Epithelial cell of esophagus (primary cell): ENCODE measurements around the genes SMARCAD1, UNC5C and TRMT10A.

DNA sequence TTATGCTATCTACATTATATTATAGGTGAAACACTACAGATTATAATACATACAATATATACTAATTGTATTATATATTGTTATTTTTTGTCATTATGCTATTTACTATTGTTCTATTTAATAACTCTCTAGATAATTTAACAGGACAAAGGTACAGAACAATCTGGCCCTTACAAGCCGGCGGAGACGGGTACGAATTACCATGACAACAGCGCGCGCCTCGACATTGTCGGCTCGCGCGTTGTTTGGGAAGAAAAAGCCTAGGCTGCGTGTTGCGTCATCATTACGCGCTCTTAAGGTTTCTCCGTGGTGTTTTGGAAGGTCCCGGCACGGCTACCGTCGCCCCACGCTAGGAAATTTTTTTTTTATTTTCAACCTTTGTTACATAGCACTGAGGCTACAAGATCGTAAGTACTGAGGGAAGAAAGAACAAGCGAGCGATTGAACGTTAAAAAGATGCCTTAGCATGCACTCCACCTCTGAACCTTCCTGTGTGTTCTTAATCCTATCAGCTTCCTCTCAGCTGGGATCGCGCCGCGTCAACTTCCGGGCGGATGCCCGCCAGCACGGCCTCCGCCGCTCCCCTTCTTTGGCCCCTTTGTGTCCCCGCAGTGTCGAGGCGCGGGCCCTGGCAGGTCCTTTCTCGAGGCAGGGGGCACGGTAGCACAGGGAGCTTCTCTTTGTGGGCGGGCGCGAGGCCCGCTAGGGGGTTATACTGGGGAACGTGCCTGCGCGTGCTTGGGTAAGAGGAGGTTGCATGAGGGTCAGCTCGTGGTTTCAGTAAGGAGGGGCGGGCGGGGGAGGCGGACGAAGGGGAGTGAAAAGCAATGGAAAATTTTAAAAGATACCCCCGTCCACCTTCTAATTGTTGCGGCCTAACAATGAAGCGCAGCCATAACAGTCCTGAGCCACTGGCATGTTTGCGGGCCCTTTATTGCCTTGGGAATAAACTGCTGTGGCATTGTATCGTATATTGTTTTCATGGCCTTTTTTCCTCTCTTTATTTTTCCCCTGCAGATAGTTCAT is at the start of gene SMARCAD1:
Gene SMARCAD1, plus strand, starts transcription at position 537 of the 1,026 bp plus-strand sequence.
- RRBS: no CpG with 5 or more reads among the region's 59 CpGs

GRCh38 chr4:94236759-94237414 is 29.2 kb downstream of the SMARCAD1 start:
- RRBS: no CpG with 5 or more reads among the region's 5 CpGs

GRCh38 chr4:94408560-94409540 is 42.9 kb upstream of the PDLIM5 start:
- RRBS: no CpG with 5 or more reads among the region's 5 CpGs

GRCh38 chr4:94453481-94454162 is 1.9 kb downstream of the PDLIM5 start:
- RRBS: no CpG with 5 or more reads among the region's 7 CpGs

- RRBS: no CpG with 5 or more reads among the region's 3 CpGs
Observed at GRCh38 chr4:94519855-94520498, 68.2 kb downstream of the PDLIM5 start.

DNA sequence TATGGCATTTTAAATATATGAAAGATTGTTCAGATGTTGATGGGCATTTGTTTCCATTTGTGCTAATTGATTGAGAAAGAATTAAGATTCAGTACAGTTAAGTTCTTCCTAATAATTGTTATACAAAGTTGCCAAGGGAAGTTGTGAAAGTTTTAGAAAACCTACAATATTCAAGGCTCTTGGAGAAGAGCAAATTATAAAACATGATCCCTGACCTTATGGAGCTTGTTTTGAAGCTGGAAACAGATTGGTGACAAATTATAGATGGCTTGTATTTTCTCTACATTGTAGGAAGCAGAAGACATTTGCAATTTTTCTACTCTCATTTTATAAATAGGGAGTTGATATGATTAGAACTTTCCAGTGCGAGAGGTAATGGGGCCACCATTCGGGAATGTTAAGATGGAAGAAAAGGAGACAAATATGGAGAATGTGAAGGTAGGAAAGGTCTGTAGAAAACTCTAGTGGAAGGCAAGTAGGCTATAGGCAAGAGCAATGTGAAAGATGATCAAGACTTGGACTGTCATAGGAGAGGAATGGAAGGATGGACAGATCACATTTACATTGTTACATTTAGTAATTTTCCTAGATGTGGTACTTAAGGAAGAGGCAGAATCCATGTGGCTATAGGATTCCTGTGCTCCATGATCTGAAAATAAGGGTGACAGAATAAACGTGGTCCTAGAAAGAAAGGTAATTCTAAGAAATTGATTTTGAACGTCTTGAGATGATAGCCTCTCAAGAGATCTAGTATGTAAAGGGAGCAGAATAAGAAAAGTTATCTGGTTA is 69.3 kb downstream of the PDLIM5 start:
- RRBS: no CpG with 5 or more reads among the region's 4 CpGs

DNA sequence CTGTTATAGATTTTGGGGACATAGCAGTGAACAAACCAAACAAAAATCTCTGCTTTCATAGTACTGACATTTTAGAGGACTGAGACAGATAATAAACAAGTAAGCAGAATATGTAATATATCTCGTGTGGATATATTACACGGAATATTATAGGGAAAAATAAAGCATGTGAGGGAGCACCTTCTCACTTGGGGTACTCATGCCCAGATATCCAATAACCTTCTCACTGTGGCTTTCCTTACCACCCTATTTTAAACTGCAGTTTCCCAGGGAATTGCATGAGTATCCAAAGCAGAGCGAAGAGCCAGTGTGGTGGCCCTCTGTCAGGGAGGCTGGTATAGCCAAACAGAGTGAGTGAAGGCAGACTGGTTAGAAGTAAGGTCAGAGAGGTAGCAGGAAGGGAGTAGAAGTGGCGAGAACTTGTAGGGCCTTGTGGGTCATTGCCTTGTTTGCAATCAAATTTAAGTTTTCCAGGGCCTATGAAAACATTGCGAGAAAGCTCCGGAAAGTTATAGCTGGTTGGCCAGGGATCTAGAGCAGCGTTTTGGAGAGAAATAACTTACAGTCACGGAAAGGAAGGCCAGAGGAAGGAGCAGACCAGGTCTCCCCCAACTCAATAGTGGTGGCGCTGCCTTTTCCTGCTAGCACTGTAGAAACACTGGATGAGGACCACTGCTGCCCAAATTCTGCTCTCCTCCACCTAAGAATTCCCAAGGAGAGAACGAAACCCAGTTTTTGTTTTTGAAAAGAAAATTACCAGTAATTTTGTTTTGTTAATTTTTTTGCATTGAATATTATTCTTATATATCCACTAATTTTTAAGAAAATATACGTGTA is 77.1 kb downstream of the PDLIM5 start:
- RRBS: no CpG with 5 or more reads among the region's 11 CpGs

DNA sequence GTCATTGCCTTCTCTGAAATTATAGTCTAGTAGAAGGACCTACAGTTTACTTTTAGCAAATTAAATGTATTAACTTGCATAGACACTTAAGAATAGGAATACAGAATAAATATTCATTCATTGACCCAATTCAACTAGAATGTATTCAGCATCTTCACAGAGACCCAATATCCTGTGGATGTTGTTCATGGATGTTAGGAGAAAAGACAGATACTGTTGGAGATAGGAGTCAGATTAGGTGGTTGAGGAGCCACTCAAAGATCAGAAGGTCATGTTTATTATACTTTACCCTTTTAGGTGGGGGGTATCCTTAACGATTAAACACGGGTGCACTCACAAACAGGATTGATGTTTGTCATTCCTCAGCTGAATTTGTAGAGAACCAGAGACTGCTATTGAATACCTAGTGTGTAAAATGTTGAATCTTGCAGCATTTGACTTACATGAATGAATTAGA is 121.0 kb downstream of the PDLIM5 start:
- RRBS: no CpG with 5 or more reads among the region's 2 CpGs

DNA sequence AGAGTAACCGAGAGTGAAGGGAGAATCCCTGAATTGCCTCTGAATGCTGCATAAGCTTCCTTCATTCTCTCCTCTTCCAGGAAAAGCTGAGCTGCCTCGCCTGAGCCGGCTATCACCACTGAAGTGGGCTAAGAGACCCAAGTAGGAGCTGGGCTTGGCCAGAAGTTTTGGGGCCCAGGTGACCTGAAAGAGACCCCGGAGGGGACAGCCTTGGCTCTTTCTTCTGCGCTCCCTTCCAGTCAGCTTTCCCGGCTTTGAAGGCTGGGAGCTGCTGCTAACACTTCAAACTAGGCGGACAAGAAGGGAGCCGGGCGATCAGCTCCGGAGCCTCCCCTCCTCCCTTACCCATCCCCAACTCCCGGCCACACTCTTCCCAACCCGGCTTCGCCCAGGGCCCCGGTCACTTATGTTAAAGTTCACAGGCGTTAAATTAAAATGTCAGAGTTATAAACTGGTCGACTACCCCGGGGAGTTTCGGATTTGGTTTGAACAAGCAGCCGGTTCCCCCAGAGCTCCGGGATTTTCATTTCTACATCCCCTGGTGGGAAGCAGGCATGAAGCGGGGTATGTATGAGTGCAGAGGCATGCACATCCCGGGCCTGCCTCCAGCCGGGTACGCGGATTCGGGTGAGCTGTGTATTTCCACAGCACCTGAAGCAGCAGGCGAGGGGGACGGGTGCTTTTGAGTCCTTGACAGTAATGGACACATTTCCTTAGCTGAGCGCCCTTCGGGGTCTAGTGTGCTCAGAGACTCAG is 1.1 kb downstream of the UNC5C start:
- RRBS: 6% methylated on average over 11 of the region's 30 CpGs

- RRBS: 2% methylated on average over 7 of the region's 88 CpGs
Observed at GRCh38 chr4:95548605-95549800, at the start of gene UNC5C. Gene UNC5C, minus strand, starts transcription at chr4:95548973.

DNA sequence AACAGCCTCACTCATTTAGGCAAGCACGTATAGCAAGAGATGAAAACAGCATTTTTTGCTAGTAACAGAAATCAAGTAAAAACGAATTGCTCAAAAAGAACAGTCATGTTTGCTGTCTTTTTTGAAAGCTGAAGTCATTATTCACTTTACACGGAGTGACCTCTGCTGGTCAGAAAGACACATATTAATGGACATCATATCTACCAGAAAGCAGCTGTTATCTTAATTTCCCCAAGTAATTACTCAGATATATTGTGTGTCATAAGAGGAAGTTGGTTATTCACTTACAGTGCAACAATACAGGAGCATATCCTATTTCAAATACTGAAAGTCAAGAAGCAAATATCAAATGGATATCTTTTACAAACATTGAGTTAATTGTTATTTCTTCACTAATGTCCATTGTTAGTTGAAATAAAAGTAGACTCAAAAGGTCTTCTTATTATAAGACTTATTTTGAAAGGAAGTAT is 422.1 kb downstream of the STPG2 start:
- RRBS: no CpG with 5 or more reads among the region's 3 CpGs

GRCh38 chr4:98203359-98204234 is 57.6 kb upstream of the RAP1GDS1 start:
- RRBS: no CpG with 5 or more reads among the region's 8 CpGs

DNA sequence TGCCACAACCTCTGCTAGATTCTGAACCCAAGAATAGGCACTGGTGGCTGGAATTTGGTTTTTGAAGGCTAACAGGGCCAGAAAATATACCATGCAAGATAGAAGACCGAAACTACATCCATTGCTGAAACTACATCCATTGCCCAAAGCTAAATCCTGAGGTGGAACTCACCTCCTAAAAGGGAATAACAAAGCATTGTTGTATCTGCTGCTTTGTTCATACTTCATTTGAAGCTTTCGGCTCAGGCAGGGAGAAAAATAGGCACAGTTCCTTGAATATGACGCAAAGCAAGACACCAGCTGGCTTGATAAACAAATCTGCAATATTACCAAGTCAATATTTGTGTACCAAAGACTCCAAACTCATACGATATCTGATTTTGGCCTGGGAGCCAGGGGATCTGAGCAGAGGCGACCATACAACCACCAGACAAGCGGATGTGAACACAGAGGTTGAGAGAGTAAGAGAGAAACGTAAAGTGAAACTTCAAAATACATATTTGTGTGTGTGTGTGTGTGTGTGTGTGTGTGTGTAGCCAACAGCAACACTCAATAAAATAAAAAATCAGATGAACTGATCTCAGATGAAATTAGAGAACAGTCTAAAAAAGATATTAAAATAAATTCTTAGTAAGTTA is 34.8 kb upstream of the RAP1GDS1 start:
- RRBS: no CpG with 5 or more reads among the region's 7 CpGs

DNA sequence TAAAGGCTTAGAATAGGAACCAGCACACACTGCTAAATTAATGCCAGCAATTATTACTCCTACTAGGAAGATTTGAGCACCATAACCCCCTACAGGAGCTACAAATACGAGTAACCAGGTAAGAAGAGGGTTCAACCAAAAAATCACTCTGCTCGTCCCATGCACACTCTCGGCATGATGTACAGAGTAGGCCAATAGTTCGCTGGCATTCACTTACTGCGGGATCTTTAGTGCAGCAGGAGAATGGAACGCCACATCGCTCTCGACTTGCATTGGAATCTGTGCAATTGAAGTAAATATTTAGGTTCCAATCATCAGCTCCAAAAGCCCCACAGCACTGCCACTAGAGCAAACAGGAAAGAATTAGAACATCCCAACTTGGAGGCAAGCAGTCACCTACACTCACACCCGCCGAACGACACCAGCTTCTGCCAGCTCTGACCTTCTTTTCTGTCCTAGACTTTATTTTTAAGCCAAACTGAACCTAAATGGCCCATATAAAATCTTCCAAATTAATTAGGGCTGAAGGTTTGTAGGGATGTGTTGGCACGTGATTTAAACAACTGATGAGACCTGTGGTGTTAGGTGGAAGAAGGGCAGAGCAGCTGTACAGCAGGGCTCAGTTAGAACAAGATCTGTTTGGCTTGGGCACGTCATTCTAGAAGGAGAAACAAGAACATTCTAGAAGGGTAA is 179.8 kb downstream of the TSPAN5 start:
- RRBS: no CpG with 5 or more reads among the region's 13 CpGs

- RRBS: no CpG with 5 or more reads among the region's 8 CpGs
Observed at GRCh38 chr4:98662553-98663140, 4.2 kb upstream of the TSPAN5 start.

GRCh38 chr4:98663141-98664201 is 5.1 kb upstream of the TSPAN5 start:
- RRBS: no CpG with 5 or more reads among the region's 10 CpGs

DNA sequence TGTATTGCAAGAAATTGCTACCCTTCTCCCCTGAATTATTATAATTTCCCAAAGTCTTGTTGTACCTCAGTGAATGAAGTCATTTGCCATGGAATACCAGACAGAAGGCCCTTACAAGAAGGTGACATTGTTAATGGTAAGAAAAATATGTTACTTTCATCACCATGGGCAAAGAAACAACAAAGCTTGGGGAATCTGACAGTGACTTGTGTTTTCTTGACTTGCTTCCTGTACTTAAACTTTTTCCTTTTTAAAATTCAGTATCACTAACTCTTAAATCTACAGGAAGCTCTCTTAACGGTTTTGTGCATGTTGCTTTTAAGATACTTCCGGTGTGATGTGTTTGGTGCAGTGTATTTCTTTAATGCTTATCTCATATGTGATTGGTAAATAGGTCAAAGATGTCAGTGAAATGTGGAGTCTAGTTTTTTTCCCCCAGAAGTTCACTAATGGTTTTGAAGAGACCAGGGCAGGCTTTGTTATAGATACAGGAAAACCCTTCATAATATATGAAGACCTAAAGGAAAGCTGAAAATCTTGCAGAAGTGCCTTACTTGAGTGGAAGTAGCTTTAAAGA is 45.2 kb downstream of the ADH5 start:
- RRBS: no CpG with 5 or more reads among the region's 2 CpGs

DNA sequence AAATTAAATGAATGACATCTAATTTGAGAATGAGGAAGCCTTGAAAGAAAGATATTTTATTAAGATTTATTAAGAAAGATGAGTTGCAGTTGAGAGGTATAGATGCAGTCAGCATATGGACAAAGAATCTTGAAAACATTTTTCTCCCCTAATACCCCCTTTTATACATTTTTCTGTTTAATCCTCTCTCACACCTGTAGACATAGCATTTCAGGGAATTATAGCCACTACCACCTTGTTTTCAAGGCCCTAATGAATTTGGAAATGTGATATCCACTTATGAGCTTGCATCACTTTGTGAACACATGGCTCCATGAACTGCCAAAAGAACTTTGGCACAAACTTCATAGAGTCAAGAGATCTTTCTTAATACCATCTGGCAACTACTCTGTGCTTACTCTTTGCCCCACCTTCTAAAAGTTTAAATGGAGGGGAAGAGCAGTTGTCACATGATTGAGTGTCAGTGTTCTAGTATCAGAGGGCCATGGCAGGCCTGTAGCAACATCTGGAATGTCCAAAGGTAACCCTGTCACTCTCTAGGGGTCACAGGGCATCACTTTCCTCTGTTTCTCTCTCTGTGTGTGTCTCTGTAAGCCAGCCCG is 2.5 kb upstream of the ADH1B start:
- RRBS: no CpG with 5 or more reads among the region's 1 CpG

- RRBS: no CpG with 5 or more reads among the region's 12 CpGs
Observed at GRCh38 chr4:99344549-99345409, 7.8 kb downstream of the ADH1C start.

DNA sequence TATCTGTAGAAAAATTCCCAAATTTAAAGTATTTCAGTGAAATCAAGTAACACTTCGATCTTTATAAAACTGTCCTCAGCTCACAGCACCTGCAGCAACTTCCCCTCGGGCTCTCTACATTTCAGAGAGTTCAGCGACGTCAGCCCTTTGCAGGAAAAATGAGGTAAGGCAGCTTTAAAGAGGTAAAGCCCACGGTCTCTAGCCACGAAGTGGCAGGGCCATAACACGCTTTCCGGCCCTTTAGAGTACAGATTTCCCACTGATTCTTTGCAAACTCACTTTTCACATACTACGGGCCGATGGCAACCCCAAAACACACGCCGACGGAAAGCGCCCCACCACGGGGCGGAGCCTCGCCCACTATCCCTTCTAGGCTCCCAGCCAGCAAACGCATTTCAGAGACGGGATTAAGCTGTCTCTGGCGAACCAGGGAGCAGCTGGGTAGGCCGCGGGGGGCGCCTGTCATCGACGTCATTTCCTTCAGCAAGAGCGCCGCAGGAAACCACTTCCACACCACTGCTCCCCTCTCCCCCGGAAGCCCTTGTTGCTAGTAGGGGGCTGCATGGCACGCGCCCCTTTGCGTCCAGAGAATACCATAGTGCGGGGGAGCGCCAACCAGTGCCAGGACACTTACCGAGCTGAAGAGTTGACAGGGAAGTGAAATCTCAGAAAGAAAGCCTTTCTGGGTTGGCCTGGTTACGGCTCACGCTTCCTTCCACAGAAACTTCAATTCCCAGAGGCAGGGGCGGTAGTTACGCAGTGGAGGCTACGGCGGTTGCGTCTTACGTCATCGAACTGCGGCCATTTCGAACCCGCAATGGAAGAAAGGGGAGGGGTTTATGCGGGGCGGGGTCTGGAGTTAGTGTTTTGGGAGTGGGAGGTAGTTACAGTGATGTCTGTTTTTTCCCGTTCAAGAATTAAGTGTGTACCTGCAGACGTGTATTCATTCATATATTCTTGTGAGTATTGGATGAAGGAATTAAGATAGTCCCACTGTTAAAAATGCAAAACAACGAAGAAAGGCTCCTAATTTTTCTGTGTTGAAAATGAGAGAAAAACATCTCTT is at the start of gene TRMT10A:
Gene TRMT10A, minus strand, starts transcription at position 761 of the 1,066 bp plus-strand sequence.
- RRBS: no CpG with 5 or more reads among the region's 51 CpGs